Lower leg skin (tissue), 2 donors: ENCODE measurements around the genes HDAC3, GNPDA1 and NDFIP1.

DNA sequence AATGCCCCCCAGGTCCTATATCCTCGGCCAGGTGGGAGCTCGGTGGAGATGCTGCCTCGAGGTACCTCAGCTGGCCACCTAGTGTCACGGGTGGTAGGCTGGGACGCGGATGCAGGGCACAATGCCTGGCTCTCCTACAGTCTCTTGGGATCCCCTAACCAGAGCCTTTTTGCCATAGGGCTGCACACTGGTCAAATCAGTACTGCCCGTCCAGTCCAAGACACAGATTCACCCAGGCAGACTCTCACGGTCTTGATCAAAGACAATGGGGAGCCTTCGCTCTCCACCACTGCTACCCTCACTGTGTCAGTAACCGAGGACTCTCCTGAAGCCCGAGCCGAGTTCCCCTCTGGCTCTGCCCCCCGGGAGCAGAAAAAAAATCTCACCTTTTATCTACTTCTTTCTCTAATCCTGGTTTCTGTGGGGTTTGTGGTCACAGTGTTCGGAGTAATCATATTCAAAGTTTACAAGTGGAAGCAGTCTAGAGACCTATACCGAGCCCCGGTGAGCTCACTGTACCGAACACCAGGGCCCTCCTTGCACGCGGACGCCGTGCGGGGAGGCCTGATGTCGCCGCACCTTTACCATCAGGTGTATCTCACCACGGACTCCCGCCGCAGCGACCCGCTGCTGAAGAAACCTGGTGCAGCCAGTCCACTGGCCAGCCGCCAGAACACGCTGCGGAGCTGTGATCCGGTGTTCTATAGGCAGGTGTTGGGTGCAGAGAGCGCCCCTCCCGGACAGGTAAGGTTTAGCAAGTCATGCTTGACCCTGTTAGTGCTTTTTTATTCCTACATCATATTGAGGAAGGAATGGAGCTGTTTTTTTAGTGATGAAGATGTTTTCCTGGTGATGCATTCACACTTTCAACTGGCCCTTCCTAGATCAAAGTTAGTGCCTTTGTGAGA lies 2.3 kb downstream of the PCDHGC3 start:
- PRO-cap: no peak
- RAMPAGE, long total RNA, 2 experiments: no peak in any of the 2 experiments

DNA sequence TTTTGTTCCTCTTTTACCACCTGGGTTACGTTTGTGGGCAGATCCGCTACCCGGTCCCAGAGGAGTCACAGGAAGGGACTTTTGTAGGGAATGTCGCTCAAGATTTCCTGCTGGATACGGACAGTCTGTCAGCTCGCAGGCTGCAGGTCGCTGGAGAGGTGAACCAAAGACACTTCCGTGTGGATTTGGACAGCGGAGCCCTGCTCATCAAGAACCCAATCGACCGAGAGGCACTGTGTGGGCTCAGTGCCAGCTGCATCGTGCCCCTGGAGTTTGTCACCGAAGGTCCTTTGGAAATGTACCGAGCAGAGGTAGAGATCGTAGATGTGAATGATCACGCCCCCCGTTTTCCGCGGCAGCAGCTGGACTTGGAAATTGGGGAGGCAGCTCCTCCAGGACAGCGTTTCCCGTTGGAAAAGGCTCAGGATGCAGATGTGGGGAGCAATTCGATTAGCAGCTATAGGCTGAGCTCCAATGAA lies 432 bp downstream of the PCDHGC4 start:
- PRO-cap: no peak
- RAMPAGE, long total RNA, 2 experiments: no peak in any of the 2 experiments

DNA sequence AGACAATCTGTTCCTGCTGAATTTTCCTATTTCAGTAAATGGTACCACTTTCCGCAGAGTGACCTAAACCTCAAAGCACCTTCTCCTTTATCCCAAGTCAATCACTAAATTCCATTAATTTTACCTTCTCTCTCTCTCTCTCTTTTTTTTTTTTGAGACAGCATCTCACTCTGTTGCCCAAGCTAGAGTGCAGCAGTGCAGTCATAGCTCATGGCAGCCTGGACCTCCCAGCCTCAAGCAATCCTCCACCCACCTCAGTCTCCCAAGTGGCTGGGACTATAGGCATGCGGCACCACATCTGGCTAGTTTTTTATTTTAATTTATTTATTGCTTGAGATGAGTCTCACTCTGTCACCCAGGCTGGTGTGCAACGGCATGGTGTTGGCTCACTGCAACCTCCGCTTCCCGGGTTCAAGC lies 42.3 kb downstream of the PCDHGC5 start:
- PRO-cap: no peak
- RAMPAGE, long total RNA, 2 experiments: no peak in any of the 2 experiments

DNA sequence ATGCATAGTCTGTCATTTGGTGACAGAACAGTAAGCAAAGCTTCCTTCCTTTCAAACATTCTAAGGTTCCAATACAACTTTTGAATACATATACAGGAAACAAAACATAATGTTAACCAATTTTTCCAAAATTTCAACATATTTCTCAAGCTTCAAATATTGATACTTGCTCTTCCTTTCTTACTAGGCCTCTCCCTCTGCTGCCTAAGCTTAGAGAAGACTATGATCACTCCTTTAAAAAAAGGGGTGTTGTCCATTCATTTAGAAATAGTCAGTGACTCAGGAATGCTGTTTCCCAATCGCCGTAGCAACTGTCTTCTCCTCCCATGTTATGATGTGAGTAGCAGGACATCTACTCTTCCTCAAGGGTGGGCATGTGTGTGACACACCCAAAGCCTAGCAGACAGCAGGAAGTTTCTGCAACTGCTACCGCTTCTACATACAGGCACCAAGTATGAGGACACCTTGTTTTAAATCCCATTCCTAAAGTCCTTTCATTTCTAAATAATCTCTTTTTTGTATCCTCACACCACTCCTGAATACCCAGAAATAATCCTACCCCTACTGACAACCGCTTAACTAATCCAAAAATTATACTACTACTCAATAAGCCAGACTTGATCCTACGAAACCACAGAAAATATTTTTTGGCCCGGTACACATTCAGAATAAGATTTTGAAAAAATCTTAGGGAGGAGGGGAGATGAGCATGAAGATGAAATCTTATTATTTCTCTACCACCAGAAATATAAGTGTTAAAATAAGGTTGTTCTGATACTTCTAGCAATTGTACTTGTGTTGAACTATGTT lies 14.4 kb downstream of the DIAPH1 start:
- PRO-cap: bidirectional peak, plus-strand start at position 381 of the sequence, minus-strand start at position 199 of the sequence
- RAMPAGE, long total RNA, 2 experiments: no peak in any of the 2 experiments

GRCh38 chr5:141636690-141637118 lies at the start of gene HDAC3:
HDAC3 (minus strand) TSS chr5:141636849.
- PRO-cap: bidirectional peak, plus-strand start at chr5:141636985, minus-strand start at chr5:141636849
- RAMPAGE, long total RNA, 2 experiments: start-site peak on the plus strand in 1 of 2 experiments, at chr5:141636957-141637011 at its widest, 25 reads per replicate; start-site peak on the minus strand in 1 of 2 experiments, at chr5:141636823-141636846 at its widest, 188 reads per replicate

DNA sequence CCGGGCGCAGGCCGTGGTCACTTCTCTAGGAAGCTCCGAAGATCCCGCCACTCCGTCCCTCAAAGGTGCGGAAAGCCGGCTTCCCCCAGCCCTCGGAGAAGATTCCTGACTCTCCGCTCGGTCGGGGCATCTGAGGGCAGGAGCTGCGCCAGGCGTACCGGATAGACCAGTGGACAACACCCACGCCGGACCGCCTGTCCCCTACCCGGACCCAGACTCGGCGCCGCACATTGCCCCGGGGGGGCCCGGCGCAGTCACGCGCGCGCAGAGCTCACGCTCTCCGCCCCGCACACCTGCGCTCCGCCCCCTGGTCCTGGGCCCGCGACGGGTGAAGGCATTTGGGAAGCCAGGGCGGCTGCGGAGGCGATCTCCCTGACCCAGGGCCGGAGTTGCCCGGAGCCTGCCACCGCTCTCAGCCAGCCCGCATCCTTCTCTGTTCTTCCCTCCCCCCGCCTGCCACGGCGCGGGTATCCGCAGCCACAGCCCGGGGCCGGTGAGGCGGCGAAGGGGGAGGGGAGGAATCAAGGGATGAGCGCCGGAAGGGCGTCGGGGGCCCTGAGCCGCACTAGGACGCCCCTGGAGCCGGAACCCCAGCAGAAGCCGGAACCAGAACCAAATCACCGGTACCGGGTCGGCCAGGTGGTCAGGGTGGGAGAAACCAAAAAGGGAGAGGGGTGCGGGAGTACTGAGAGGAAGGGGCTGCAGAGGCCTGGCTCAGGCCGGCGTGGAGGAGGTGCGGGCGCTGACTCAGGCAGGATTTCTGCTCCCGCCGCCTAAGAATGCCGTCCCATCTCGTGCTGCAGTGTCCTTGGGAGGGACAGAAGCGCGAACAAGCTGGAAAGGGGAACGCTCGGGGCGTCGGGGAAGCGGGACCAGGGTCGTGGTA lies 565 bp downstream of the RELL2 start:
- PRO-cap: unidirectional peak, plus-strand start at position 318 of the sequence
- RAMPAGE, long total RNA, 2 experiments: start-site peak on the plus strand in 2 of 2 experiments, centred at positions 318 to 320 of the sequence, 12 to 22 reads per replicate

GRCh38 chr5:141652653-141653093 lies 1.5 kb upstream of the FCHSD1 start:
- PRO-cap: no peak
- RAMPAGE, long total RNA, 2 experiments: no peak in any of the 2 experiments

DNA sequence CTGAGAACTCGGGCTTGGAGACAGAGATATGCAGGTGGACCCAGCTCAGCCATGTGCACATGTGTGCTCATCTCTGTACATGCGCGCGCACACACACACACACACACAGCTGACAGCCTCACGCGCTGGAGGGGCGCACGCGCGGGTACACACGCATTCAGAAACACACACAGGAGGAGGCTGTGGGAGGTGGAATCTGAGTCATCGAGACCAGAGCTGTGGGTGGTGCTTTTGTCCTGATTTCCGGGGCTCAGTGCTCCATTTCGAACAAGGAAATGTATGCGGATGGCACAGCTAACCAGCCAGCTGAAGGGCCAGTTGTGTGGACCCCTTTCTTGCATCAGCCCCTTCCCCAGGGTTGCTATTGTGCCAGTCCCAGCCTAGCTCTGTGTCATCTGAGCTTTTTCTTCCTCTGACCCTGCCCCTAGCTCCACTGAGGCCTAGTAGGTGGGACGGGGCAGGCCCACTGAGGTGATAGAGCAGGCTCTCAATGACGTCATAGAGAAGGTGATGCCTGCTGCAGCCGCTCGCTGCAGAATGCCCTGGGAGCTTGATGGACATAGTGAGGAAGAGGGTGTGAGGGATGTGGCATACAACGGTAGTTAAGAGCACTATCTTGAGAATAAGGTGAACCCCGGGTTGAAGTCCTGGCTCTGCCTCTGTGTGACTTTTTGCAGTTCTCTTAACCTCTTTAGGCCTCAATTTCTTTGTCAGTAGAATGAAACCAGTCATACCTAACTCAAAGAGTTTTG lies 11.3 kb upstream of the ARAP3 start:
- PRO-cap: no peak
- RAMPAGE, long total RNA, 2 experiments: no peak in any of the 2 experiments

- PRO-cap: no peak
- RAMPAGE, long total RNA, 2 experiments: no peak in any of the 2 experiments
These were observed 36.7 kb downstream of the PCDH1 start for GRCh38 chr5:141841103-141842294.

DNA sequence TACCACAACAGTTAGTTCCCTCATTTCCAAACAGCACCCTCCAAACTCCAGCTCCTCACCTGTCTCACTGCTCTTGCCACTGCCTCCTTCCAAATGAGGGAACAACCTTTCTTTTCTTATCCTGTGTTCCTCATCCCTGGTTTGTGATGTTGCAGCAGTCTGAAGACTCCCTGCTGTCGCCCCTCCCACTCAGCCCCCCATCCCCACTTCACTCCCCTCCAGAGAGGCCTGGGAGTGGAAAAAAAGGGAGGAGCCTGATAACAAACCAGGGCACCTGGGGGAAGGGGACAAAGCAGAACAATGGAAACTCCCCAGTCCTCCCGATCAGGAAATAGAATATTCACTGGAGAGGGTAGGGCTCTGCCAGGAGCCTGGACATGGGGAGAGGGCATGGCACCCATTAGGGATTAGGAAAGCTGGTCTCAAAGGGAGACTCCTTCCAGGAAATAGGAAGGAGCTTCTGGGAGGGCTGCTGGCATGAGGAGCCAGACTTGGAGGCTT lies 20.2 kb downstream of the PCDH1 start:
- PRO-cap: no peak
- RAMPAGE, long total RNA, 2 experiments: no peak in any of the 2 experiments

- PRO-cap: no peak
- RAMPAGE, long total RNA, 2 experiments: no peak in any of the 2 experiments
These were observed 192 bp downstream of the PCDH1 start for GRCh38 chr5:141878104-141878331.

DNA sequence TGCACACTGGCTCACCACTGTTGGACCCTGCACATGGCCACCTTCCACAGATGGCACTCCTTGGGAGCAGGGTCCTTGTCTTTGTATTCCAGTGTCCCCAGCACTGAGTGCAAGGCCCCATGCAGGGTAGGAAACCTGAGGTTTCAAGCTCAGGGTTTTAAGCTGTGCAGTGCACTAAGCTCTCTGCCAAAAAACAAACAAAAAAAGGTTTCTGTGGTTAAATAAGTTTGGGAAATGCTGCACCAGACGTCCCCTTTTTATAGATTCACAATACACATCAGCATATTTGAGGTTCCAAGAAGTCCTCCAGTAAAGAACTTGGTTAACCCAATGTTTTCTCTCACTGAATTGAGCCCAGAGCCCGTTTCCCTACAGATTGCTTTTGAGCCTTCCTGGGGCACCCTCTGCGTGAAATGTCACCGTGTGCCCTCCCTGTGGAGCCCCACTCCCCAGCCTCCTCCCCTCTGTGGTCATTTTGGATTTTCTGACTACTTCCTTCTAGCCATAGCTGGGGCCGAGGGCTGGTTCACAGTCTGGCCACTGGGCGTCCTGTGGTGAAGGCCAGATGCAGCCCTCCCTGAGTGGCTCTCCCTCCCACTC lies 17.1 kb downstream of the DELE1 start:
- PRO-cap: no peak
- RAMPAGE, long total RNA, 2 experiments: no peak in any of the 2 experiments

DNA sequence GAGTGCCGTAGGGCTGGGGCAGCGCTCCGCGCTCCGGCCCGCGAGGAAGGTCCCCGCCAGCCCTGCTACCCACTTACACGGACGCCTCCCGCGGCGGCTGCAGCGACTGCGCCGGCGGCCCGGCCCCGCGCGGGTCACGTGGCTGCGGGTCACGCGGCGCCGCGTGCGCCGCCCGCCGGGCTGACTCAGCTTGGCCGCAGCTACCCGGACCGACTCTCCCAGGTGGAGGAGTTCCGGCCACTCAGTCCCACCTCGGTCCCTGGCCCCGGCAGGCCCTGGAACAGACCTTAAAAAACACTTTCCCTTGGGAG lies at the start of gene GNPDA1:
TSS of gene GNPDA1 (minus strand) at position 110 of the 311 bp plus-strand sequence.
- PRO-cap: bidirectional peak, plus-strand start at position 244 of the sequence, minus-strand start at position 75 of the sequence
- RAMPAGE, long total RNA, 2 experiments: start-site peak on the minus strand in 2 of 2 experiments, centred at positions 93 to 110 of the sequence, 21 to 56 reads per replicate

GRCh38 chr5:142108242-142108718 lies 299 bp upstream of the NDFIP1 start:
- PRO-cap: bidirectional peak, plus-strand start at chr5:142108800, minus-strand start at chr5:142108688
- RAMPAGE, long total RNA, 2 experiments: no peak in any of the 2 experiments

- PRO-cap: bidirectional peak, plus-strand start at chr5:142108800, minus-strand start at chr5:142108688
- RAMPAGE, long total RNA, 2 experiments: start-site peak on the plus strand in 1 of 2 experiments, at chr5:142108889-142108925 at its widest, 47 reads per replicate
These were observed at the start of gene NDFIP1 for GRCh38 chr5:142108719-142109747. NDFIP1 (plus strand) TSS chr5:142108779.

DNA sequence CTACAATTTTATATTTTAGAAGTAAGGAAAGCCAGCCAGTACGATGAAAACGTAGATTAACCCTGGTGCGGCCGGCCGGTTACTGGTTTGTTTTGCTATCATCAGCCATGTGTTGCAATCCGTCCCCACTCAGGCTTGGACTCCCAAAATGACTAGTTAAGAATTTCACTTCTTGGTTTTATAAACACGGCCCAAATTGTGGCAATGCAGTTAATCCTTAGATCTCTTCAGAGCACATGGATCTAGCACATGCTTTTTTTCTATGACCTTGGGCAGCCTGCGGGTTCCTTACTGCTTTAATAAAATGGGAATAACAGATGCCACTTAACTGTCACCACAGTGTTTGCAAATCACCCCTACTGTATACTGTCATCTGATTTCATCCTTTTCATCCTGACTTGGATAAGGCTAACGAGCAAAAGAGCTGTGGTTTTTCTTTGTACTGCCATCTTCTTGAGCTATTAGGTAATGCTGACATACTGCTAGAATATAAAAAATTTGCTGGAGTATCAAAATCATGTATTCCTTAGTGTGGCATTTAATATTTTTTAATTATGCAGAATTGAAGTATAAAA lies 1.5 kb downstream of the NDFIP1 start:
- PRO-cap: unidirectional peak, minus-strand start at position 154 of the sequence
- RAMPAGE, long total RNA, 2 experiments: no peak in any of the 2 experiments

DNA sequence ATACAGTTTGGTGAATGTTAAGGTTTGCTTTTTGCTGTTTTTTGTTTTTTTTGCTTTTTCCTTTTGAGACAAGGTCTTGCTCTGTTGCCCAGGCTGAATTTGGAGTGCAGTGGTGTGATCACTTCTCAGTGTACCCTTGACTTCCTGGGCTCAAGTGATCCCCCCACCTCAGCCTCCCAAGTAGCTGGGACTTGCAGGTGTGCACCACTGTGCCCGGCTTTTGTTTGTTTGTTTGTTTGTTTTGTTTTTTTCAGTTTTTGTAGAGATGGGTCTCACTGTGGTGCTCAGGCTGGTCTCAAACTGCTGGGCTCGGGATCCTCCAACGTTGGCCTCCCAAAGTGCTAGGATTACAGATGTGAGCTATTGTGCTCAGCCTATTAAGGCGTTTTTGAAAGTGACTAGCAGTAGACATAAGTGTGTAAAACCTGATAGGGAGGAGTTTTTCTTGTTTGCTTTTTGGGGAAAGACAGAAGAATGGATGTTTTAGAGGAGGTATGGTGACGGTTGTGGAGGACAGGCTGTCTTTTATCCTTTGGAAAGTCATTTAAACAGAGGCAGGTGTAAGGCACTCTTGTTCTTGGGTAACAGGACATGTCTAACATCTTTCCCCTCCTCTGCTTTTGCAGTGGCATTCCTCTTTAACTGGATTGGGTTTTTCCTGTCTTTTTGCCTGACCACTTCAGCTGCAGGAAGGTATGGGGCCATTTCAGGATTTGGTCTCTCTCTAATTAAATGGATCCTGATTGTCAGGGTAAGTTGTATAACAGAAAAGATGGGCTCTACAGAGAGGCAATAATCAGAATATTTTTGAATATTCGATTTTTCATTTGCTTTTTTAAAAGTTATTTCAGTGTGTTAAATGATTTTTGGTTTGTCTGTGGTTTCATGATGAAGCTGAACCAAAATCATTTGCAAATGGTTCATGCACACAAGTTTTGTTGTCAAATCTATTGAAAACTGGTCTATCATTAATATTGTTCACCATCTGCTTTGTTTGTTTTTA lies 28.8 kb downstream of the NDFIP1 start:
- PRO-cap: no peak
- RAMPAGE, long total RNA, 2 experiments: no peak in any of the 2 experiments

DNA sequence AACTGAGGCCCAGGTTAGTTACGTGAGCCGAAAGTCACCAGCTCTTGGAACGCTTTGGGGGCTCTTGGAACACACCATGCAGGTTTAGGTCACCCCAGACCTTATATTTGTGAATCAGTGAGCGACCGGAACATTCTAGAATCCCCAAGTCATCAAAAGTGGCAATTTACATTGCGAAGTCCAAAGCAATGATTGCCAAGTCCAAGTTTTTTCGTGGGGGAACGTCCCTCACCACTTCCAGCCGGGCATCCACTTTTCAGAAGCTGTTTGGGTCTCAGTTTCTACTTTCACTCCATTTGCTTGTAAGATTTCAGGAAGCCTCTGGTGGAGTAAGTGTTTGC lies 32.7 kb upstream of the SPRY4 start:
- PRO-cap: no peak
- RAMPAGE, long total RNA, 2 experiments: no peak in any of the 2 experiments

DNA sequence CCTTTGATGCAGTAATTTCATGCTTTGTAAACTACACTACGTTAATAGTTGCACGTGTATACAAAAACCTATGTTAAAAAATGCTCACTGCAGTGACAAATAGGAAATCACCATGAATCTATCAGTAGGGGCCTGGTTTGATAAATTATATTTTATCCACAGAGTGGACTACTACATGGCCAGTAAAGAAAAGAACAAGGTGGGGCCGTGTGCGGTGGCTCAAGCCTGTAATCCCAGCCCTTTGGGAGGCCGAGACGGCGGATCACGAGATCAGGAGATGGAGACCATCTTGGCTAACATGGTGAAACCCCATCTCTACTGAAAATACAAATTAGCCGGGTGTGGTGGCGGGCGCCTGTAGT lies 51.6 kb upstream of the SPRY4 start:
- PRO-cap: no peak
- RAMPAGE, long total RNA, 2 experiments: no peak in any of the 2 experiments

GRCh38 chr5:142446592-142447342 lies 121.9 kb upstream of the SPRY4 start:
- PRO-cap: no peak
- RAMPAGE, long total RNA, 2 experiments: no peak in any of the 2 experiments